ENCODE results near the genes DCX, LUZP4, KLHL13, KIAA1210 and SLC25A43.

DNA sequence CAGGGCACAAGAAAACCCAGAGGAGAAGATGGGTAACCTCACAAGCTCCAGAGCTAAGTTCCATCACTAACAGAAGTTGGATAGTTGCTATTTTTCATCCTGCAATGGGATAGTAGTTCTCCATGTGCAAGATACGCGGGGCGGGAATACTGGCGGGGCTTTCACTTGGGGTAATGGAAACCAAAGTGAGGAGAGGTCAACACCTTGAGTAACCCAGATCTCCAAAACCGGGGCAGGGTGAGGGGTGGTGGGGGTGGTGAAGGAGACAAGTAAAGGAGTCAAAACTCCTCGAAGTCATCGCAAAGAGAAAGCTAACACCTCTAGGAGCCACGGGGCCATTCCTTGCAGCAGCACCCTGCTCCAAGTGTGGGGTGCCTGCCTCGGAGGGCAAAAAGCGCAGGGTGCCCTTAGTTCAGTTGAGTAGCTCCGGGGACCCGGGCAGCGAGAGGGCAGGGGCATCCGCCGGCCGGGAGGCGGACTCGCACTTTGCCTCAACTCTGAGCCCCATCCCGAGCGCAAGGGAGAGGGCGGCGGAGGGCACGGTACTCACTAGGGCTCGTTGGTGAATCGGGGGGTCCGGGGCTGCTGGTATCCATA is 738 bp downstream of the AMMECR1 start:
- PRO-cap = unidirectional peak, plus-strand start at position 419 of the sequence

DNA sequence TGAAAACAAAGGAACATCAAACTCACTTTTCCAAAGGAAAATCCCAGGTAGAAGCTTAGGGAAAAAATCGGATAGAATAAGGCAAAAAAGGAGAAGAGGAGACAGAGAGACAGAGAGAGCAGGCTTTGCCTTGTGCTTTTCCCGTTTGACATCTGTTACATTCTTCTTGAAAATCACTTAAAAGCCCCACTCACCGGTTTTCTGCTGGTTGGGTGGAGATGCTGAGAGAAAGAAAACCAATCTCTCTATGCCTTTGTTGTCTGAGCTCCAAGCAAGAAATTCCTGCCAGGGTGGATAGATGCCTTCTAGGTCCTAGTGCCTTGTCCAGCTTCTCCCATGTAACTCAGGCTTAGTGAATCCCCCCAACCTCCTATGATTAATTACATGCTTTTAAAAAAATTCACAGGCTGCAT is at the start of gene DCX:
DCX (minus strand) TSS at position 249 of the 413 bp plus-strand sequence.
- PRO-cap = no peak

- PRO-cap = no peak
Observed at GRCh38 chrX:111881622-111882115, 5.7 kb downstream of the TRPC5OS start.

GRCh38 chrX:114040231-114040545 is 543.7 kb upstream of the HTR2C start:
- PRO-cap = no peak

- PRO-cap = no peak
Observed at GRCh38 chrX:115030502-115030840, 13.1 kb upstream of the IL13RA2 start.

GRCh38 chrX:115289422-115290027 is at the start of gene LUZP4:
TSS of gene LUZP4 (plus strand) at chrX:115289715.
- PRO-cap = no peak

- PRO-cap = no peak
Observed at GRCh38 chrX:115499136-115499560, 61.8 kb upstream of the PLS3 start.

GRCh38 chrX:115919546-115920010 is 251.0 kb upstream of the AGTR2 start:
- PRO-cap = no peak

- PRO-cap = no peak
Observed at GRCh38 chrX:115939868-115940319, 230.7 kb upstream of the AGTR2 start.

DNA sequence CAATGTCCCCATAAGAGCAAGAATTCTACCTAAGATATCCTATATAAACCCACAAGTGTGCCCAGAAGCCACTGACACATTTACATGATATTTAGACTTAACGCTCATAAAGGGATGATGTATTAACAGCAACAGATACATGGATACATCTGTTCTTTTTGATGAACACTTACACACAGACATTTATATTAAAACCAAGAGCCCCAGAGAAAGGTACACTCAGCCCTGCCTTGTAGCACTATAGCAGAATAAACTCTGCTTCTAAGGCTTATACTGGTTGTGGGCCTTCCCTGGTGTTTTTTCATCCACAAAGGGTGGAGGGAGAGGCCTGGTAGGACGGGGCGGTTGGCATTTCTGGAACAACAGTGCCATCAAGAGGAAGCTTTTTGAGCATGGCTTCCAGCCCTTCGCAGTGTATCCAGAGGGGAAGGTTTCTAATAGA is 229.9 kb upstream of the AGTR2 start:
- PRO-cap = no peak

DNA sequence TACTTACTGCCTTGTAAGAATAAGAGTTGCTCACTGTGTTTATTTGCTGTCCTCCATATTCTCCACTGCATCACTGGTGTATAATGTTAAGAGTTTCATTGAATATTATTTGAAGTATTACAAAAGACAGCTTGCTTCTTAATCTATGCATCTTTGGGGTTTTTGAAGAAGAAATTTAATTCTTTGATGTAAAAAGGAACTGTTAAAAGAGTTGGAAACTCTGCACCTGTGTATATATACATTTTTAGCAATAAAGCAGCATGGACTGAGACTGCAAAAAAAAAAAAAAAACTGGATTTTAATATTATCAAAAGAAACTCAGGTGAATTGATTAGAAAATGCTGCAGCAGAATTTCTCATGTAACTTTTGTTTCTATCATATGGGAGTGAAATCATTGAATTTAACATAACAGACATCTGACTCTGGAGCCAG is 538.8 kb upstream of the CT83 start:
- PRO-cap = no peak

DNA sequence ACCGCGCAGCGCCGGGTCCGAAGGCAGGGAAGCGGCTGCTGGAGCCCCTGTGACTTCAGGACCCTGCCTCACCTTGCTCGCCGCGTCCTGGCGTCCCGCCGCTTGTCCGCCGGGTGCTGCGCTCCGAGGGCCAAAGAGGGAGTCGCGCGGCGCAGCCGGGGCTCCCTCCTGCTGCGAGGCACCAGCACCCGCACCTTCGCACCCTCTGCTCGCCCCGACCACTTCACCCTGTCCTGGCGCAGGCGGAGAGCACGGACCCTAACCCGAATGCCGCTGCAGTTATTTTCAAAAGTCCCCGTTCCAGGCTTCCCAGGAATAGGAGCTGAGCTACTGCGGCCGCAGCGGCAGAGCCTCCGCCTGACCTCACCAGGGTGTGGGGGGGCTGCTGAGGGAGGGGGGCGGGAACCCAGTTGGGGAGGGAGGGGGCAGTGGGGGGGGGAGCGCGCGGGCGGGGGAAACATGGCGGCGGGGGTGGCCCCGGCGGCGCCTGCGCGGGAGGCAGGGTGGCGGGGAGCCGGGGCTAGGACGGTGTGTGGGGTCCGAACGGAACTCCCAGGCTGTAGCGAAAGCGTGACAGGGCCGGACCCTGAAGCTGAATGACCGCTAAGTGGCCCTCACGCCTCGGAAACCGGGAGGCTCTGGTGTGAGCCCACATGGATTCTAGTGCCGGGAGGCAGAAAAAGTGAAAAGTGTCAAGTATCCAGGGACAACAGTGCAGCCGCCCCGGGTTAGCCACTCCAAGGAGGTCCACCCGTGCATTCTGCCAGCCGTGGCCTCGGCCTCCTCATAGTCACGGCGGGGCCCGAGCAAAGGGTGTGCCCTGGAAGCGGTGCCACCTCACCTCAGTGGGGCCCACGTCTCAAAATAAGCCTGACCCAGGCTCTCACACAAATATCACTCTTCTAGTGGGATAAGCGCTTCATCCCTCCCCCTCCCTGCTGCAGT is at the start of gene KLHL13:
KLHL13 (minus strand) TSS at position 375 of the 945 bp plus-strand sequence.
- PRO-cap = bidirectional peak, plus-strand start at position 486 of the sequence, minus-strand start at position 365 of the sequence

DNA sequence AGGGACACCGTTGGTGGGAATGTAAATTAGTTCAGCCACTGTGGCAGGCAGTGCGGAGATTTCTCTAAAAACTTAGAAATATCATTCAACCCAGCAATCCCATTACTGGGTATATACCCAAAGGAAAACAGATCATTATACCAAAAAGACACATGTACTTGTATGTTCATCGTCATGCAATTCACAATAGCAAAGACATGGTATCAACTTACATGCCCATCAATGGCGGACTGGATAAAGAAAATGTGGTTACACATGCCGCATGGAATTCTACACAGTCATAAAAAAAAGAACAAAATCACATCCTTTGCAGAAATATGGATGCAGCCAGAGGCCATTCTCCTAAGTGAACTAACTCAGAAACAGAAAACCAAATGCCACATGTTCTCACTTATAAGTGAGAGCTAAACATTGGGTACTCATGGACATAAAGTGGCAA is 68.1 kb upstream of the KLHL13 start:
- PRO-cap = no peak

DNA sequence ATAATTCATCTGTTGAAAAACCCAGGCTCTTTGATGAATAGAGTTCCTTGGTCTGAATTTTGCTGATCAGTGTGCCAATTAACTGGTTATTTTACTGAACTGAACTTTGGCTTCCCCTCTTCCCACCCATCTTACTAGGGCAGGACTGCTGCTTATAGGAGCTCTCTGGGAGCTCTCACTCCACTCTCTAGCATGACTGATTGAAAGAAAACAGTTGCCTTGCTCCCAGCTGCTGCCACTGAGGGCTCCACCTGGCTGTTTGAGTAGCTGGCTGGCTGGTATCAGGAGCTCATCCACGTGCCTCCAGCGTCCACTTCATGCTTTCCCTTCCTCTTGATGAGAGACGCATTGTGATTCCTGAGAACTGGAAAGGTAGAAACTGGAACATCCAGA is 73.0 kb upstream of the KLHL13 start:
- PRO-cap = no peak

GRCh38 chrX:118347093-118347661 is 1.3 kb downstream of the WDR44 start:
- PRO-cap = no peak

- PRO-cap = no peak
Observed at GRCh38 chrX:118715978-118716316, 11.5 kb upstream of the IL13RA1 start.

DNA sequence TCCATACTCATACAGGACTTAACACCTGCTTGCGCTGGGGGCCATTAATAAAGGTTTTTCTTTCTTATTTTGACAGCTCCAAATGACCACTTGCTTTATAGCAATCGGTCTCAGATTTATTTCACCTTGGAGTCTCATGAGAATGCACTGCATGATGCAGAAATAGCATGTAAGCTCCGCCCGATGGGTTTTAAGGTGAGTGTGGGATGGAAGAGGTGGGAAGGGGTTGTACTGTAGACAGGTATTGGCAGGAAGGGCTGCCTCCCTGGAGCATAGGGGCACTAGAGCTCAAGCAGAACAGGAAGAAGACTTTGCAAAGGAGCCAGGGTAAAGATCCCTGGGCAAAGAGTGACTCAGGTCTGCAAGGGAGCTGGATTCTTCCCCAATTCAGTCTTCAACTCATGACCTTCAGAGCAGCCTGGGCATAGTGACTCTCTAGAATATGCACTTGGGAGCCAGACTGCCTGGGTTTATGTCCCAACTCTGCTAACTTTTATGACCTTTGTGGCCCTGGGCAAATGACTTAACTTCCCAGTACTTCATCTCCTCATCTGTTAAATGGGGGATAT is 3.9 kb downstream of the LONRF3 start:
- PRO-cap = no peak

DNA sequence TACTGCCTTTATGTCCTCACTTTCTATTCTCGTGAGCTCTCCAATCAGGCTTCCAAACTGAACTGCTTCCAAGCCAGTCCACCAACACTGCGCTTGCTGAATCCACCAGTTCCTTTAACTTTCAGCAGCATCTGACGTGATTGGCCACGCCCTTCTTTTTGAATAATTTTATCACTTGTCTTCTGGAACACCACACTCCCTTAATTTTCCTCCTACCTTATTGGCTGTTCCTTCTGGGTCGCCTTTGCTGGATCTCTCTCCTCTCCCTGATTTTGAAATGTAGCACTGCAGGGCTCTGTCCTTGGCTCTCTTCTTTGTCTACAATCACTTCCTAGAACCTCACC is at the start of gene KIAA1210:
KIAA1210 (minus strand) TSS at position 89 of the 344 bp plus-strand sequence.
- PRO-cap = no peak

DNA sequence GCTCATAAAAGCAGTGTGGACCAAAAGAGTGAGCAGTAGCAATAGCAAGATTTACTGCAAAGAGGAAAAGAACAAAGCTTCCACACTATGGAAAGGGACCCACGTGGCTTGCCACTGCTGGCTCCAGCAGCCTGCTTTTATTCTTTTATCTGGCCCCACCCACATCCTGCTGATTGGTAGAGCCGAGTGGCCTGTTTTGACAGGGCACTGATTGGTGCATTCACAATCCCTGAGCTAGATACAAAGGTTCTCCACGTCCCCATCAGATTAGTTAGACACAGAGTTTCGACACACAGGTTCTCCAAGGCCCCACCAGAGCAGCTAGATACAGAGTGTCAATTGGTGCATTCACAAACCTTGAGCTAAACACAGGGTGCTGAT is 12.4 kb upstream of the SLC25A43 start:
- PRO-cap = no peak

- PRO-cap = bidirectional peak, plus-strand start at chrX:119399380, minus-strand start at chrX:119399250; unidirectional peak, plus-strand start at chrX:119399589; bidirectional peak, plus-strand start at chrX:119399709, minus-strand start at chrX:119399680
Observed at GRCh38 chrX:119399016-119400069, at the start of gene SLC25A43. TSS of gene SLC25A43 (plus strand) at chrX:119399336.